ENCODE measurements around a stretch of chr5.

GRCh38 chr5:14010836-14012192 is 66.8 kb upstream of the DNAH5 start:
- PRO-cap = bidirectional peak, plus-strand start at chr5:14011643, minus-strand start at chr5:14011561; unidirectional peak, minus-strand start at chr5:14011749

DNA sequence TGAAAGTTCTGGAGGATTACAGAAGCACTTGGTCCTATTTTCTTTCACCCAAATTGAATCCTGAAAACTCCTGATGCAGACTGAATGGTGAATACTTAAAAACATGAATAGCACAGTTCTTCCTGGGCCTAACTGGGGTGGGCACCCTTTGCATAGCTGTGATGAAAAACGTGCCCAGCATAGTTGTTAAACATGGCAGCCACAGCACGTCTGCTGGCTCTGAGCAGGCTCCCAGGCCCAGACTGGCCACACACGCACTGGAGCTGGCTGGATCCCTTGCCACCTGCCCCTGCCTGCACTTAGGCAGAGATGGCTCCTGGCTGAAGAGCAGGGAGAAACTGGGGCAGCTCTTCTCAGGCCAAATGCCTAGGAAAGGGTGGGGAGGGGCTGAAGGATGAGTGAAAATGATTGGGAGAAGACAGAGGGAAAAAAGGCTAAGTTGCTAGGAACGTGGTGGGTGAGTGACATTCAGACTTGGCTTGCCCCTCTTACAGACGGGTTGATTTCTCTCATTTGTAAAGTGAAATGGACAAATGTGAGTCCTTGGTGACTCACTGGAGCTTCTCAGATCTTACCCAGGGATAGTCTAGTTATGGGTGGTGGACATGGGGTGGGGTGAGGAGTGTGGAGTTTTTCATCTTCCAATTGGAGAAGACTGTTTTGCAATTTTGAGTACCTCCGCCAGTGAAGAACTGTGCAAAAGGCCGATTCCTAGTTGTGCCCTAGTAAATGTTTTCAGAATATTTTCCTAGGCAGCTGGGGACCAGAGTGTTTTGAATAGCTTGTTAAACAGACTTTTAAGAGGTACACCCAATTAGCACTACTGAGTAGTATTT is 42.3 kb downstream of the TRIO start:
- PRO-cap = no peak

GRCh38 chr5:14202474-14202929 is 59.4 kb downstream of the TRIO start:
- PRO-cap = no peak

- PRO-cap = no peak
These were observed 82.9 kb downstream of the TRIO start for GRCh38 chr5:14225849-14226607.

DNA sequence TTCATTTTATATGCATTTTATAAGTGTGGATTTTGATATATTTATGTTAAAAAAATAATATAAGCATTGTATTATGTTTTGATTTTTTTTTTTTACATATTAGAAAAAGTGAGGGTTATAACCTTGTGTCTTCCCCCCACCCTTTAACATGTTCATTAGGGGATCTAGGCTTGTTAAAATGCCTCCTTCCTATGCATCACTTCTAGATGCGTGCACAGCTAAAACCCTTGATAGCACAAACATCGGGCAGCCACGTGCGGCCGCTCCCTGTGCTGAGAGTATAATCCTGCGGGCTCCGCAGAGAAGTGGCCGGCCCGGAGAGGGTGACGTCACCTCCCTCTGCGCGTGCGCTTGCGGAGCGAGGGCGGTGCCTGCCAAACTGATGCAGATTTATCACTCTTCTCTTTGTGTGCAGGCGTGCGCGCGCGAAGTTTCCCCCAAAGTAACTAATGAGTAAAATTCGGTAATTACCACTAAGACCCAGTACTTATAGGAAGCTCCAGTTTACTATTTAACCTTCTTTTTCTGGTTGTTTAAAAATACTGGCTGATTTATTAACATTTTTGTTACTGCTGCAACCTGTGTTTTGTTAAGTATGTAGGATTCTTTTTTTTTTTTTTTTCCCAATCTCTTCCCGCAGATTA is 121.5 kb downstream of the TRIO start:
- PRO-cap = no peak

- PRO-cap = no peak
These were observed 153.7 kb downstream of the TRIO start for GRCh38 chr5:14296903-14297265.

DNA sequence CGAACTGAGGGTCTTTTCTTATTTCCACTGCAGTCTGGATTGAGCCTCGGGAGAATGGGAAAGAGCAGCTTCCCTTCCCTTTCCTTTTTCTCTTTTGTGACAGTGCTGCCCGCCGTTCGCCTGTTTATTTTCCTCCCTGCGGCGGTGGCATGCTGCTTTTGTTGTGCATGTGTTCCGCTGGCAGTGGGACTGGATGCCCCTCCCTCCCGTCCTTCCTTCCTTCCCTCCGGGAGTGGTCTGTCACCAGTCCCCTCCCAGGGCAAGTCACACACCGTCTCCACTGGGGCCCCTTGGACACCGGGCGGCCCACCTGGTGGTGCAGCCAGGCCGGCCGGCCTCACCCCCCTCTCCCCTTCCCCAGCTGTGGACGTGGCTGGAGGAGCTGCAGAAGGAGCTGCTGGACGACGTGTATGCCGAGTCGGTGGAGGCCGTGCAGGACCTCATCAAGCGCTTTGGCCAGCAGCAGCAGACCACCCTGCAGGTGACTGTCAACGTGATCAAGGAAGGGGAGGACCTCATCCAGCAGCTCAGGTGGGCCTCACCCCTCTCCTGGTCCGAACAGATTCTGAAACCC is 214.8 kb downstream of the TRIO start:
- PRO-cap = no peak

- PRO-cap = no peak
These were observed 163.8 kb upstream of the OTULINL start for GRCh38 chr5:14417415-14418626.

DNA sequence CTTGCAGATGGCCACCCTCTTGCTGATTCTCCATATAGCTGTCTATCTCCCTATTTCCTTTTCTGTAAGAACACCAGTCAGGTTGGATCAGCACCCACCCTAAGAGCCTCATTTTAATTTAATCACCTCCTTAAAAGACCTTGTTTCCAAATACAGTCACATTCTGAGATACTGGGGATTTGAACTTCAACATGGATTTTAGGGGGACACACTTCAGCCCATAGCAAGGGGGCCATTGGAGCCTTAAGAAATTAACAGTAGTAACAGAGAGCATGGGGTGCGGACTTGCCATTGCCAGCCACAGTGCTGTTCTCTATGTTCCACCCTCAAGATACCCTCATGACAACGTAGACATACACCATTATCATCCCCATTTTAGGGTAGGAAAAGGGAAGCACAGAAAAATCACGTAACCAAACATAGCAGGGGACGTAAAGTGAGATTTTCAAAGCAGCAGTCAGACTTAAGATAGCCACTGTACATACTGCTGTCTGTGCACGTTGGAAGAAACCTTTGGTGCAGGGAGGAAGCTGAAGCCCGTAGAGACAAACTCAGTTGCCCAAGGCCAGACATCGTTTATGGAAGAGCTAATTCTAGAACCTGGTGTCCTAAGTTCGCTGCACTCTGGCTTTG is 149.6 kb upstream of the OTULINL start:
- PRO-cap = no peak

GRCh38 chr5:14445553-14446535 is 135.7 kb upstream of the OTULINL start:
- PRO-cap = no peak

DNA sequence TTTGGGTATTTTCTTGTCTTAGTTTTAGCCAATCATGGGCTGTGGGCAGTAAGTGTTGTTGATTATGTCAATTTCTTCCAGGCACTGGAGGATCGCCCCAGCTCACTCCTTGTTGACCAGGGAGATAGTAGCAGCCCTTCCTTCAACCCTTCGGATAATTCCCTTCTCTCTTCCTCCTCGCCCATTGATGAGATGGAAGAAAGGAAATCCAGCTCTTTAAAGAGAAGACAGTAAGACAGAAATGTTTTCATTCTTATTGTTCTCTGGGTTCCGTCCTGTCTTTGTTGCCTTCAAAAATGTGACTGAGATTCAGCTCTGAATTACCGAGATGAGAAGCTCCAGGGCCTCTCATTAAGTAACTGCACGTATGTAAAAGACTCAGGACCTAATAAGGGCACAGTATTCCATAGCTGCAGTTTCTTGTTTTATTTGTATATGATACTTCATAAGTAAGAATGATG is 110.3 kb upstream of the OTULINL start:
- PRO-cap = no peak

DNA sequence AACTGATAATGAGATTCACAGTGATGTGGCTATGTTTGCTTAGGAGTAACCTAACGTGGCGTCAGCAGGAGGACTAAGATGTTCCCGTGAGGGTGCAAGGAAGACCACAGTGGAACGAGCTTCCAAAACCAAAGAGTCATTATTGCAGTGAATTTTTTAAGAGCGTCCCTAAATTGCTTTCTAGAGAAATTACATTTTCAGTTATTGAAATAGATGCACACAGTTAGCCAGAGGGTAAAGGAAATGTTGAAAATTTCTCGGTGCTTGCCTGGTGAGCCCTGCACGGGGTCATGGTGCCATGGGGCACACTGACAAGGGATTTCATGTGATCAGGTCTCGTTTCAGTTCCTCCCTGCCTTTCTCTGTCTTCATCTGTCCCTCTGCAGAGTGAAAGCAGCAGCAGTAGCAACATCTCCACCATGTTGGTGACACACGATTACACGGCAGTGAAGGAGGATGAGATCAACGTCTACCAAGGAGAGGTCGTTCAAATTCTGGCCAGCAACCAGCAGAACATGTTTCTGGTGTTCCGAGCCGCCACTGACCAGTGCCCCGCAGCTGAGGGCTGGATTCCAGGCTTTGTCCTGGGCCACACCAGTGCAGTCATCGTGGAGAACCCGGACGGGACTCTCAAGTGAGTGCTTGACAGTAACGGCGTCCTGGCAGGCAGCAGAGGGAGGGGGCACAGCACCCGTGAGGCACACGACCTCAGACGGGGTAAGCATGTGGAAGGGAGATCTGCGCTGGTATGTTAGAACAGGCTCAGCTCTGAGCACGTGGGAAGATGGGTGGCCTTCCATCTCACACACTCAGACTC is 89.2 kb upstream of the OTULINL start:
- PRO-cap = no peak

- PRO-cap = no peak
These were observed 46.9 kb upstream of the OTULINL start for GRCh38 chr5:14534672-14535073.

- PRO-cap = no peak
These were observed 48.8 kb downstream of the OTULIN start for GRCh38 chr5:14713294-14713723.

- PRO-cap = unidirectional peak, minus-strand start at chr5:15031275
These were observed 159.5 kb upstream of the ANKH start for GRCh38 chr5:15031128-15031508.

GRCh38 chr5:15615833-15616415 is 115.9 kb downstream of the FBXL7 start:
- PRO-cap = no peak

DNA sequence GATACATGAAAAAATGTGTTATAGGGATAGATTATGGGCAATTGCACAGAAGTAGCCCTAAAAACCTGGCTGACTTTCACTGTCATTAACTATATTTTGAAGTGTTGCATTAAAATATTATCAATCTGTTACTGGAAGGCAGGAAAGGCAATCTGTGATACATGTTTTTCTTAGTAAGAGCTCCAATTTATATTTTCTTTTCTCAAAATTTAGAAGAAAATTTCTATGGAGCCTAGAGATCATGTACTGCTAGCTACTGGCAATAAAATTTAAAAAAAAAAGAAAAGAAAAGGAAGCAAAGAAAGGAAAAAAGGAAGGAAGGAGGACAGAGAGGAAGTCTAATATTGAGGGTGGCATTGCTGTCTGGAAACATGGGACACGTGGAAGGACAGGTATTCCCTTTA is 212.4 kb downstream of the FBXL7 start:
- PRO-cap = no peak

GRCh38 chr5:15835874-15836770 is 336.1 kb downstream of the FBXL7 start:
- PRO-cap = no peak

DNA sequence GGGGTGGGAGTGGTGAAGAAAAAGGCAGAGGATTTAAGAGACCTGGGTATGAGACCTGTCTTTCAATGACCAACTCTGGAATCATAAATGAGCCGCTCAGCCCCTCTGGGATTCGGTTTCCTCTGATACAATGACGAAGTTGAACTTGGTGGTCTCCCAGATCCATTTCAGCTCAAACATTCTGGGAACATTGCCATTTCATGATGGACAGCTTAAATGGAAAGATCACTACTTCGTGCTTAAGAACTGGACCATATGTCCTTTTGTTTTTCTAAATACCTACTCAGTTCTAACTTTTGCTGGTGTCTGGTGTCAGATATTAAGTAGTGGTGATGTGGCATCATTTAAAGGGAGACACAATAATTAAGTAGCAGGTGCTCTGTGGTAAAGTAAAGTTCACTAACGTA is 48.0 kb downstream of the MARCHF11 start:
- PRO-cap = no peak

- PRO-cap = no peak
These were observed 17.8 kb upstream of the ZNF622 start for GRCh38 chr5:16483311-16483849.